Breast (tissue), 4 donors: ENCODE data around the gene CDC42.

DNA sequence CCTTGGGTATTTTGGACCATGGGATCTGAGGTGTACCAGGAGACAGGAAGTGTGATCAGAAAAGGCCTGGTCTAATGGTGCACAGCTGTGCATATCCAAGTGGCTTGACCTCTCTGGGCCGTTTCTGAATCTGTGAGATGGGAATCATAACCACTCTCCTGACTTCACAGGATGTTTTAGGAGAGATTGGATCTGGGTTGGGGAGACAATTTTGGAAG, 37.0 kb downstream of the ALPL start:
- PRO-cap, 3 experiments, result no peak in any of the 3 experiments
- RRBS, result no CpG with 5 or more reads among the region's 1 CpG

DNA sequence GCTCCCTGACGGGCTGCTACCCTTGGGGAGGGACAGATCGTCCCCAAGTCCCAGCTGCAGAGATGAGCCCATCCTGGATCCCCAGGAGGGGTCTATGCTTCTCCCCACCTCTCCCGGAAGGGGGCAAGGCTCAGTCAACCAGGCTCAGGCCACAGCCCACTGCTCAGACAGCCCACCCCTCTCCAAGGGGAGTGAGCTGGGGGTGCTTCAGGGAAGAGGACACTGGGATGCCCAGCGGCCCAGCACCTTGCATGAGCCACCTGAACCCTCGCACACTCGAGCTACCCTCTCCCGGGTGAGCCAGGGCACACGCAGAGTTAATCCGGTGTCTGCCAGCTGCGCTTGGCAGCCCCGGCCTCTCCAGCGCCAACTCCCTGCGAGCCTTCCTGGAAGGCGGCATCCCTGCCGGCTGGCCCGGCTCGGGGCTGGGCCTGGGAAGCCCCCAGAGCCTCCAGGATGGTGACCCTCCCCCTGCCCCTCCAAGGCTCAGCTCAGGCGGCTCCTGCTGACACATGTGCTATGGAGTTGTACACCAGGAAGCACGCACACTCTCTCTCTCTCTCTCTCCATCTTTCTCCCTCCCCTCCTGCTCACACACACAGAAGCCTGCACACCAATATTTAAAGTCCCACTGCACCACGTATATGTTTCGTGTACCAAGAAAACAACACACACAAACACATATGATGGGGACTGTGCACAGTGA, 48.7 kb downstream of the RAP1GAP start:
- PRO-cap, 3 experiments, result no peak in any of the 3 experiments
- RRBS, result 6% methylated on average over 5 of the region's 21 CpGs

GRCh38 chr1:21631913-21632821, 37.0 kb downstream of the RAP1GAP start:
- PRO-cap, 3 experiments, result no peak in any of the 3 experiments
- RRBS, result 100% methylated on average over 1 of the region's 19 CpGs

DNA sequence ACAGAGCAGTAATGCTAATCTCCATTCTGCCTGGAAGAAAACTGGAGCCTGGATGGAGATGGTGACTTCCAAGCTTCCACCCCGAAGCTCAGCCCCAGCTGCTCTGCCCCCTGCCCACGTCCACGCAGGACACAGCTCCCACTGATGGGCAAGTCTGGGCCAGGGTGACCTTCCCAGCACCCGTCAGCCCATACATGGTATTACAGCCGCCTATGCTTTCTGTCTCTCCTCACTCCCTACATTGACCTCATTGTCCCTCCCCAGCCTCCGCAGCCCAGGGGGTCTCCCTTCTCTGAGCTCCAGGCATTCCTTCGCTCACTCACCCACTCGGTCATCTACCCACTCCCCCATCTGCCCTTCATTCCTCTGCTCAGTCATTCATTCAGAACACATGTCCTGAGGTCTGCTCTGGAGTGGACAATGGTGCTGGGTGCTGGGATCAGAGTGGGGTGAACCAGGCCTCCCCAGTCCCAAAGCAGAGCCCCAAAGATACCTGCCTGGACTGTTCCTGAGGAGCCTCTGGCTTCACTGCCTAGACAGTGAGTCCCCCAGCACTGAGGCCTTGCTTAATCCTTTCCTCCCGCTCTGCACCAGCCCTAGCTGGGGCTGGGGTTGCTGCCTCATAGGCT, 34.0 kb downstream of the RAP1GAP start:
- PRO-cap, 3 experiments, result no peak in any of the 3 experiments
- RRBS, result no CpG with 5 or more reads among the region's 9 CpGs

DNA sequence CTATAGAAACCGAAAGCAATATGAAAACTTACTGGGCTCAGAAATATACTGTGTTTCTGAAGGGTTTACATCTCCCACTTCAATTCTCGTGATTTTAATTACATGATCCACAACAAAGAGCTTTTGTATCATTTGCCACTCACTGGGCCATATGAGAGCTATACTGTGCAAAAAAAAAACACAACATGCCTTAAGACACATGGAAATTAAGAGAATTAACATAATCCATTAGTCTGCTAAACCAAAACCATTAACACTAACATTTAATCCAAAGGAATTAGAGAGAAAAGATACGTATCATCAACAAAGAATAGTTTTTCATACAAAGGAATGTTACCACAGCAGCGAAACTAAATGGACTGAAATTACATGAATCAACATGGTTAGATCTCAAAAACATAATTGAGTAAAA, 35.1 kb upstream of the RAP1GAP start:
- PRO-cap, 3 experiments, result no peak in any of the 3 experiments
- RRBS, result no CpG with 5 or more reads among the region's 4 CpGs

DNA sequence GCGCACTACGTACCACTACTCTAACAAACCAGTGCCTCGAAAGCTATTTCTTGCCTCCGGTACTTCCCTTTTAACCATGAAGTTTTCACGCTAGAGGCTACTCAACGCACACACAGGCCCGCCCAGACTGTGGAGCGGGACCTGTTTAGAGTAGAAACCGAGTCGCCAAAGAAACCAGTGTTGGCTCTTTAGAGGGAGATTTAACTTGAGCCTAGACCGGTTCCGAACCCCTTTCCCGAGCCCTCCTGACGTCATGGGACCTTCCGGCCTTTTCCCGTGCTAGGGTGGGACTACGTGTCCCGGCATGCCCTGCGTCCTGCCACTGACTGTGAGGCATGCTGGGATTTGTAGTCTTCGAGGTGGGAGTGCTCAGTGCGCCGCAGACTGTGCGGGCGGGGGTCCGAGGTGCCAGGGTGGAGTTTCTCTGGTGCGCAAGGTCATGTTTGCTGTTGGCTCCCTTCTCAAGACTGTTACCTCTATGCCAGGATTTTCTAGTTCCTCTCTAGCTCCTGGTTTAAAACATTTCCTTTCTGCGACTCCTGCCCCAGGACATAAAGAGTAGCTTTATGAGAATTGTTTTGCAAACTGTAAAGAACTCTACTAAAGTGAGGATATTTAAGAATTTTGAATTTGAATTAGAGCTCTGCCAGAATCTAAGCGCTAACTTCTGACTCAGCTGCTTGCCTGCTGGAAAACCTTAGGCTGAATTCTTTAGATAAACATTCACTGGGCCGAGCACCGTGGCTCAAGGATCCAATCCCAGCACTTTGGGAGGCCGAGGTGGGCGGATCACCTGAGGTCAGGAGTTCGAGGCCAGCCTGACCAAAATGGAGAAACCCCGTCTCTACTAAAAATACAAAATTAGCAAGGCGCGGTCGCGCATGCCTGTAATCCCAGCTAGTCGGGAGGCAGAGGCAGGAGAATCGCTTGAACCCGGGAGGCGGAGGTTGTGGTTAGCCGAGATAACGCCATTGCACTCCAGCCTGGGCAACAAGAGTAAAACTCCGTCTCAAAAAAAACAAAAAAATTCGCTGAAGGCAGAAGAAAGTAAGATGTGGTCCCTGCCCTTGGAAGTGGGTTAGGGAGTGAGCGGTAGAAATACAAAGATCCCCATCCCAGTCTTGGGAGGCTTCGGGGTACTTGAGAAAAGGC, 793 bp upstream of the USP48 start:
- PRO-cap, 3 experiments, result peak in 3 of 3 experiments; most common plus-strand start position 243 of the sequence (in 2); most common minus-strand start position 255 of the sequence (in 2)
- RRBS, result 3% methylated on average over 6 of the region's 48 CpGs

GRCh38 chr1:21852149-21853031, 40.3 kb downstream of the LDLRAD2 start:
- PRO-cap, 3 experiments, result no peak in any of the 3 experiments
- RRBS, result 86% methylated on average over 3 of the region's 27 CpGs

DNA sequence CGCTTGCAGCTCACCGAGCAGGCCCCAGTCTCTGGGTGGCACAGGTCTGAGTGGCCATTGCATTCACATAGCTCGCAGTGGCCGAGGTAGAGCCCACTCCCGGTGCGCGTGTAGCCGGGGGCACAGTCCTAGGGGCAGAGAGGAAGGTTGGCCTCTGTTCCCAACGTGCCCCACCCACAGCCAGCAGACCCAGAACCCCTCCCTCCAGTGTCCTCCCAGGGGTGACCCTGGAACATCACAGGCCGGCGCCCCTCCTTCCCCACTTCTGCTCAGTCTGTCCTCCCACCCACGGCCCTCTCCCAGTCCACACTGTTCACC, 52.0 kb downstream of the LDLRAD2 start:
- PRO-cap, 3 experiments, result no peak in any of the 3 experiments
- RRBS, result no CpG with 5 or more reads among the region's 12 CpGs

- PRO-cap, 3 experiments, result no peak in any of the 3 experiments
- RRBS, result no CpG with 5 or more reads among the region's 15 CpGs
These were observed 57.6 kb downstream of the LDLRAD2 start for GRCh38 chr1:21869569-21870203.

DNA sequence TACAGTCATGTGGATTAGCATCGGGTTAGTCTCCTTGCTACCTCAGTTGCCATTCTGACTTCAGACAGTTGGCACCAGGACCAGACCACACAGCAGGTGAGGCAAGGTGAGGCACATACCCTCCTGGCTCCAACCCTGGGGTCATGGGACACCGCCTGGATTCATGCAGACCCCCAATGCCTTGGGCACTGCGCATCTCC, 58.4 kb downstream of the LDLRAD2 start:
- PRO-cap, 3 experiments, result no peak in any of the 3 experiments
- RRBS, result no CpG with 5 or more reads among the region's 3 CpGs

GRCh38 chr1:21887081-21887862, 49.8 kb downstream of the HSPG2 start:
- PRO-cap, 3 experiments, result no peak in any of the 3 experiments
- RRBS, result 82% methylated on average over 10 of the region's 32 CpGs

DNA sequence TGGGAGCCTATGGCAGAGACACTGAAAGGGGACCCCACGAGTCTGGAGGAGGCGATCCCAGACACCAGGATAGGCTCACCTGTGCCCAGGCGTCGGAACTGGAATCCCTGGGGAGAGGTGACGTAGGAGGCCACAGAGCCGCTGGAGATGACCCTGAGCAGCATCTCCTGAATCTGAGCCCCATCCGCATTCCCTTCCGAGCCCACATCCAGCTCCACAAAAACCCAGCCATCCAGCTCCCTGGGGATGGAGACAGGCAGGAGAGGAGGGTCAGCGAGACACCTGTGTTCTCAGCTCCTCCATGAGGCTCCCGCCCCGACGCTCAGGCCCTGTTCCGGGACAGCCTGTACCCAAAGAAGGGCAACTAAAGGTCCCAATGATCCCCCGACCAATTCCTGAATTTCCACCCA, 47.2 kb downstream of the HSPG2 start:
- PRO-cap, 3 experiments, result no peak in any of the 3 experiments
- RRBS, result no CpG with 5 or more reads among the region's 14 CpGs

GRCh38 chr1:21902005-21902864, 34.9 kb downstream of the HSPG2 start:
- PRO-cap, 3 experiments, result no peak in any of the 3 experiments
- RRBS, result no CpG with 5 or more reads among the region's 20 CpGs

DNA sequence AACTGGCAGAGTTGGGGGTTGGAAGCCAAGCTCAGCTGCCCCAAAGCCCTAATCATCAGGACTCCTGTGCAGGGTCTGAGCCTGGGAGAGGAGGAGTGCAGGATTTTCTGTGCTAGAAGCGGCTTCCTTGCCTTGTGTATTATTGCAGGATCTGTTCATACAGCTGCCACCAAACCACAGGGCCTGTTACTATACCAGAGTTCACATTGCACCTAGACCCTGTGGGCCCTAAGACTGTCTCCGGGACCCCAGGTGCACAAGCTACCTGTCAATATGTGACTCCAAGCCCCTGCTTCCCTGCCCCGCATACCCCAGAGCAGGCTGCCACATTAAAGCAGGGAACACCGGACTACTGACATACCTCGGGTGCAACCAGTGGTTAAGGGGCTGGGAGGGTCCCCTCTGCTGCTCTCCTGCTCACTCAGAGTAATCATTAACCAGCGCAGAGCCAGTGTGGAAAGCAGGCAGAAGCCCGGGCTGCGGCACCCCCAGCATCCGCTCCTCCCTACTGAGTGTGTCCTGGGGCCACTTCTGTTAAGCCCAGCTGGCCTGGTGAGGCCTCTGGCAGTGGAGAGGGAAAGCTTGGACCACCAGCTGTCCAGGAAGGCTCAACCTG, 15.8 kb downstream of the HSPG2 start:
- PRO-cap, 3 experiments, result no peak in any of the 3 experiments
- RRBS, result 85% methylated on average over 2 of the region's 9 CpGs

GRCh38 chr1:21935427-21936509, 1.3 kb downstream of the HSPG2 start:
- PRO-cap, 3 experiments, result peak in 2 of 3 experiments; most common plus-strand start chr1:21935966 (in 1)
- RRBS, result no CpG with 5 or more reads among the region's 25 CpGs

GRCh38 chr1:22025328-22025735, 23.9 kb downstream of the CELA3A start:
- PRO-cap, 3 experiments, result peak in 3 of 3 experiments; most common plus-strand start chr1:22025502 (in 3); most common minus-strand start chr1:22025395 (in 1)
- RRBS, result 3% methylated on average over 7 of the region's 28 CpGs

DNA sequence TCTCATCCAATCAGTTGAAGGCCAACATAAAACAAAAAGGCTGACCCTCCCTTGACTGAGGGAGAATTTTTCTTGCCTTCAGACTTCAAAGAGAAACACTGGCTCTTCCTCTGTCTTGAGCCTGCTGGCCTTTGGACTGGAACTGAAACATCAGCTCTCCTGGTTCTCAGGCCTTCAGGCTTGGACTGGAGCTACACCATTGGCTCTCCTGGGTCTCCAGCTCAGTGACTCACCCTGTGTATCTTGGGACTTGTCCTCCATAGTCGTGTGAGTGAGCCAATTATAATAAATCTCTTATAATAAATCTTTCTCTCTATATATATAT, 6.7 kb upstream of the CDC42 start:
- PRO-cap, 3 experiments, result no peak in any of the 3 experiments
- RRBS, result no CpG with 5 or more reads among the region's 1 CpG

- PRO-cap, 3 experiments, result peak in 3 of 3 experiments; most common plus-strand start chr1:22052720 (in 2); most common minus-strand start chr1:22052526 (in 1)
- RRBS, result 1% methylated on average over 6 of the region's 39 CpGs
These were observed at the start of gene CDC42 for GRCh38 chr1:22052383-22052854. Gene CDC42 (plus strand): TSS chr1:22052709.

DNA sequence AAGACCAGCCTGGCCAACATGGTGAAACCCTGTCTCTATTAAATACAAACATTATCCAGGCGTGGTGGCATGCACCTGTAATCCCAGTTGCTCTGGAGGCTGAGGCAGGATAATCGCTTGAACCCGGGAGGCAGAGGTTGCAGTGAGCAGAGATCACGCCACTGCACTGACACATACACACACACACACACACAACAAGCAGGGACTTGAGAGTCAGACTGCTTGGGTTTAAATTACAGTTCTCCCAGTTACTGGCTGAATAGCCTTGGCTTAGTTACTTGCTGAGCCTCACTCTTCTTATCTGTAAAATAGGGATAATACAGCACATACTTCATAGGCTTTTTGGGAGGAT, 23.7 kb downstream of the CDC42 start:
- PRO-cap, 3 experiments, result no peak in any of the 3 experiments
- RRBS, result no CpG with 5 or more reads among the region's 4 CpGs

GRCh38 chr1:22140577-22141069, 2.3 kb downstream of the WNT4 start:
- PRO-cap, 3 experiments, result no peak in any of the 3 experiments
- RRBS, result no CpG with 5 or more reads among the region's 6 CpGs